Mesothelial cell of epicardium (in vitro differentiated cells): ENCODE results near the genes TP53BP1, PDIA3, SERF2 and PATL2.

GRCh38 chr15:43492611-43493642 is at the start of gene TP53BP1:
Gene TP53BP1 (minus strand): TSS chr15:43493156.
- PRO-cap, result bidirectional peak, plus-strand start at chr15:43493353, minus-strand start at chr15:43493156

DNA sequence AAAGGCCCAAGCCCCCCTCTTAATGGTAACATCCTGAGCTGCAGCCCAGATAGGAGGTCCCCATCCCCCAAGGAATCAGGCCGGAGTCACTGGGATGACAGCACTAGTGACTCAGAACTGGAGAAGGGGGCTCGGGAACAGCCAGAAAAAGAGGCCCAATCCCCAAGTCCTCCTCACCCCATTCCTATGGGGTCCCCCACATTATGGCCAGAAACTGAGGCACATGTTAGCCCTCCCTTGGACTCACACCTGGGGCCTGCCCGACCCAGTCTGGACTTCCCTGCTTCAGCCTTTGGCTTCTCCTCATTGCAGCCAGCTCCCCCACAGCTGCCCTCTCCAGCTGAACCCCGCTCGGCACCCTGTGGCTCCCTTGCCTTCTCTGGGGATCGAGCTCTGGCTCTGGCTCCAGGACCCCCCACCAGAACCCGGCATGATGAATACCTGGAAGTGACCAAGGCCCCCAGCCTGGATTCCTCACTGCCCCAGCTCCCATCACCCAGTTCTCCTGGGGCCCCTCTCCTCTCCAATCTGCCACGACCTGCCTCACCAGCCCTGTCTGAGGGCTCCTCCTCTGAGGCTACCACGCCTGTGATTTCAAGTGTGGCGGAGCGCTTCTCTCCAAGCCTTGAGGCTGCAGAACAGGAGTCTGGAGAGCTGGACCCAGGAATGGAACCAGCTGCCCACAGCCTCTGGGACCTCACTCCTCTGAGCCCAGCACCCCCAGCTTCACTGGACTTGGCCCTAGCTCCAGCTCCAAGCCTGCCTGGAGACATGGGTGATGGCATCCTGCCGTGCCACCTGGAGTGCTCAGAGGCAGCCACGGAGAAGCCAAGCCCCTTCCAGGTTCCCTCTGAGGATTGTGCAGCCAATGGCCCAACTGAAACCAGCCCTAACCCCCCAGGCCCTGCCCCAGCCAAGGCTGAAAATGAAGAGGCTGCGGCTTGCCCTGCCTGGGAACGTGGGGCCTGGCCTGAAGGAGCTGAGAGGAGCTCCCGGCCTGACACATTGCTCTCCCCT is 10.6 kb downstream of the MAP1A start:
- PRO-cap, result no peak

- PRO-cap, result no peak
Measured at GRCh38 chr15:43534088-43534452, 16.7 kb downstream of the MAP1A start.

DNA sequence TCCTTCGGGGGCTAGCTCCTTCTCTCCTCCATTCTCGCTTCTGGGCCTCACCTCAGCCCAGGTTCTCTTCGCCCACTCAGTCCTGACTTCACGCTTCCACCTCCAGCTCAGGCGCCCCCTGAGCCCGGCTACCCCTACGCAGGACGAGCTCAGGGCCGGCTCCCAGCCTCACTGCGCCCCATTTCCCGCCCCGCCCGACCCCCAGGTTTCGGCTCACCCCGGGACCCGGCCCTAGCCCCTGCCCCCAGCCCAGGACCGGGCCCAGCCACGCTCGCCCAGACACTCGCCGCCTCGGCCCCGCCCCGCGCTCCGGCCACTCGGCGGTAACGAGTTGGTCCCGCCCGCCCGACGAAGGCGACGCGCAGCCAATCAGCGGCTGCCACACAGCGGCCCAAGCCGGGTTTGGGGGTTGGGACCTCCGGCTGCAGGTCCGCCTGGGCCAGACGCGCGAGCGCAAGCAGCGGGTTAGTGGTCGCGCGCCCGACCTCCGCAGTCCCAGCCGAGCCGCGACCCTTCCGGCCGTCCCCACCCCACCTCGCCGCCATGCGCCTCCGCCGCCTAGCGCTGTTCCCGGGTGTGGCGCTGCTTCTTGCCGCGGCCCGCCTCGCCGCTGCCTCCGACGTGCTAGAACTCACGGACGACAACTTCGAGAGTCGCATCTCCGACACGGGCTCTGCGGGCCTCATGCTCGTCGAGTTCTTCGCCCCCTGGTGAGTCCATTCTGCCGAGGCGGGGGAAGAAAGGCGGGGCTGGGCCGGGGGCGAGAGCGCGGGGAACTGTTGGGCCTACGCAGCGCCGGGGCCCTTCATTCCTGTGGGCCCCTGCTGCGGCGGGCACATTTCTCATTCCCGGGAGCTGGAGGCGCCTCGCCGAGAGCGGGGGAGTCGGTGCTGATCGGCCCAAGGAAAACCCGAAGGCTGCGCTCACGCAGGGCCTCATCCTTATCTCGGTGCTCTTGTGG is at the start of gene PDIA3:
TSS of gene PDIA3 (plus strand) at position 442 of the 961 bp plus-strand sequence.
- PRO-cap, result bidirectional peak, plus-strand start at position 442 of the sequence, minus-strand start at position 268 of the sequence

DNA sequence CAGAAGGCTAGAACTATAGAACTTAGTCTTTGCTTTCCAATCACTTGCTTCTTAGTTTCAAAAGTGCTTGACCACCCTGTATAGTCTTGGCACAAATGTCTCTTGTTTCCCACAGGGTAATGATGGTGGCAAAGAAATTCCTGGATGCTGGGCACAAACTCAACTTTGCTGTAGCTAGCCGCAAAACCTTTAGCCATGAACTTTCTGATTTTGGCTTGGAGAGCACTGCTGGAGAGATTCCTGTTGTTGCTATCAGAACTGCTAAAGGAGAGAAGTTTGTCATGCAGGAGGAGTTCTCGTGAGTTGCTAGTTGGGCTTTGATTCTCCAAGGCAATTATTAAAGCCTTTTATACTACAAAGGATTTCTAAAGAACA is 10.2 kb downstream of the ELL3 start:
- PRO-cap, result no peak

DNA sequence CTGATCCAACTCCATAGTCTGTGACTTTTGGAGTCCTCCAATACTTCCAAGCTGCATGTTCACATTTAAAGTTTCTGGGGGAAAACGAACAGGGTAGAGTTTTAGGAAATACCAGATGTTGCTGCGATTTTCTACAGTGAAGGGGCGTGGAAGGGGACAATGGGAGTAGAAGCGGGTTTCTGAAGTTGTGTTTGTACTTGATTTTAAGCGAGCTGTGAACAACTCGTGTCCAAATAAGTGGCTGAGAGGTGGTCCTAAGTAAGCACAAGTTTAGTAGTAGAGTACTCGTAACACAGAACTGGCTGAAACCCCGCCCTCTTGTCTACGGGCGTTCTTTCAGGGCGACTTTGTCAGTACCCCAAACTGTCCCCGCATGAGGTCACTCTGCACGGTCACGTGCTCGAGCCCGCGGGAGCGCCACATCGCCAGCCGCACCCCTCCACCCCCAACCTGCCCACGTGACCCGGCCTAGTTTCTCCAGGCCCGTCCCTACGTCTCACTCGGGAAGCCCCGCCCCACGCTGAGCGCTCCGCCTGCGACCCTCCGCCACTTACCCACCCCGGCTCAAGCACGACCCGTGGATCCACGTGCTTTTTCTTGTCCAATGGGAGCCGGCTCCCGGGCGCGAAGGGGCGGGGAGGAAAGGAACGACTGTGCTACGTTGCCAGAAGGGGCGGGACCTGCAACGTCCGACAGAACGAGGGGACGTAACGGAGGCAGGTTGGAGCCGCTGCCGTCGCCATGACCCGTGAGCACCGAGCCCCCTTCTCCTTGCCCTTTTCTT is at the start of gene SERF2:
TSS of gene SERF2 (plus strand) at position 685 of the 784 bp plus-strand sequence.
- PRO-cap, result unidirectional peak, minus-strand start at position 309 of the sequence; bidirectional peak, plus-strand start at position 695 of the sequence, minus-strand start at position 386 of the sequence

DNA sequence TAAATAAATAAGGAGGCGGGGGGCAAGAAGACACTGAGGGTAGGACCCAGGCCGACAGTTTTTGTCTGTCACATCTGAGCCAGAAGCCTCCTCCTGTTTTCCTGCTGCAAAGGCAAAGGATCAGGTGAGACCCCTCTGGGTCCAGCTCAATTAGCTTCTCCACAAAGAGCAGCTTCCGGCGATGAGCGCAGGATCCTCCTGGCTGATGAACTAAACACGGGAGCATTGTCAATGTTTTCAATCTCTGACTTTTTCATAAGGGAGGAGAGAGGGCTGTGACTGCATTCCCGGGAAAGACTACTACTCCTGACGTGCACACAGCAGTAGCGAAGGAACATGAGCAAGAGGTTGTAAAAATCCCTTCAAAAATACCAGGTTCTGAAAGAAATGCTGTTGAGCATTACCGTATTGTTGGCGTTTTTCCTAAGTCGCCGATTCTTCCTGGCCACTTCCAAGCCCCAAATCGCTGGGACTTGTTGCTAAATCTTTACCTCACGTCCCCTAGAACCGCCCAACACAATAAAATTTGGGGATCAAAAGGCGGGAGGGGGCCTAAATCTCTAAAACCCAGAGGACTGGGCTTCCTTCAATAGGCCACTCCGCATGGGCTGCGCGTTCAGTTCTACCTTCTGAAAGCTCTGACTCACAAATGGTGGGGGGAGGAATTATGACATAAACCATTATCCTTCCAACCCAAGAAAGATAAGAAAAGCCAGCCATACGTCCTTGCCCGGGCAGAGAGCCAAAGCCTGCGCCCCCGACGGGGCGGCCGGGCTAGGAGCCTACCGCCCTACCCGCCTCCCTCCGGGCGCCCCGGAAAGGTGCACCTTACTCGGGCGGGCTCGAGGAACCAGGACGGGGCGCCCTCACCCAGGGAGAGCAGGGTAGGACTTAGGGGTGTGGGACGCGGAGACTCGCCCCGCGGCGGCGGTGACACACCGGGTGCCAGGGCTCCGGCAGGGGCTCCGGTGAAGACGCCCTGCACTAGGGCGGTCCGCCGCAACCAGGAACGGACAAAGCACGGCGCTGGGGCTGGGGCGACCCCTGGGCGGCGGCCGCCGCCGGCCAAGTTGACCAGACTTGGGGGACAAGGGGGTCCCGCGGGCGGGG is 893 bp downstream of the FRMD5 start:
- PRO-cap, result no peak

DNA sequence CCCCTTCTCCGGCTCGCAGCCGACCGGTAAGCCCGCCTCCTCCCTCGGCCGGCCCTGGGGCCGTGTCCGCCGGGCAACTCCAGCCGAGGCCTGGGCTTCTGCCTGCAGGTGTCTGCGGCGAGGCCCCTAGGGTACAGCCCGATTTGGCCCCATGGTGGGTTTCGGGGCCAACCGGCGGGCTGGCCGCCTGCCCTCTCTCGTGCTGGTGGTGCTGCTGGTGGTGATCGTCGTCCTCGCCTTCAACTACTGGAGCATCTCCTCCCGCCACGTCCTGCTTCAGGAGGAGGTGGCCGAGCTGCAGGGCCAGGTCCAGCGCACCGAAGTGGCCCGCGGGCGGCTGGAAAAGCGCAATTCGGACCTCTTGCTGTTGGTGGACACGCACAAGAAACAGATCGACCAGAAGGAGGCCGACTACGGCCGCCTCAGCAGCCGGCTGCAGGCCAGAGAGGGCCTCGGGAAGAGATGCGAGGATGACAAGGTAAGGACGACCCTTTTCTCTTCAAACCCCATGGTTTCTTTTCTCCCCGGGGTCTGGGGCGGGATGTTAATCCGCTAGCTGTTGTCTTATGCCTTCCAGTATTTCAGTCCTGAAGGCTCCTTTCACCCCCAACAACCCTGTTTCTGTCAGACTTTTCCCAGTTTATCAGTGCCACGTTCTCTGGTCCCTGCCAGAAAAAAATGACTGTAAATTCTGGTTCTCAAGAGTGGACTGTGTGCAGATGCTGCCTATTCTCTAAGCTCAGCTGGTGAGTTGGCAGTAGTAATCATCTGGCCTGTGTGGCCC is 552 bp downstream of the GOLM2 start:
- PRO-cap, result no peak

DNA sequence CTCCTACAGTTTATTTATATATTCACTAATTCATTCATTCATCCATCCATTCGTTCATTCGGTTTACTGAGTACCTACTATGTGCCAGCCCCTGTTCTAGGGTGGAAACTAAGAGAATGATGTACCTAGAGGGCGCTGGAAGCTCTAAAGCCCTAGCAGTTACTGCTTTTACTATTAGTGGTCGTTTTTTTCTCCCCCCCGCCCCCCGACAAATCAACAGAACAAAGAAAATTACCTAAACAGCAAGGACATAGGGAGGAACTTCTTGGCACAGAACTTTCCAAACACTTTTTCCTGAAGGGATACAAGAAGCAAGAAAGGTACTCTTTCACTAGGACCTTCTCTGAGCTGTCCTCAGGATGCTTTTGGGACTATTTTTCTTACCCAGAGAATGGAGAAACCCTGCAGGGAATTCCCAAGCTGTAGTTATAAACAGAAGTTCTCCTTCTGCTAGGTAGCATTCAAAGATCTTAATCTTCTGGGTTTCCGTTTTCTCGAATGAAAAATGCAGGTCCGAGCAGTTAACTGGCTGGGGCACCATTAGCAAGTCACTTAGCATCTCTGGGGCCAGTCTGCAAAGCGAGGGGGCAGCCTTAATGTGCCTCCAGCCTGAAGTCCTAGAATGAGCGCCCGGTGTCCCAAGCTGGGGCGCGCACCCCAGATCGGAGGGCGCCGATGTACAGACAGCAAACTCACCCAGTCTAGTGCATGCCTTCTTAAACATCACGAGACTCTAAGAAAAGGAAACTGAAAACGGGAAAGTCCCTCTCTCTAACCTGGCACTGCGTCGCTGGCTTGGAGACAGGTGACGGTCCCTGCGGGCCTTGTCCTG is at the start of gene PATL2:
TSS of gene PATL2 (minus strand) at position 688 of the 832 bp plus-strand sequence.
- PRO-cap, result unidirectional peak, minus-strand start at position 428 of the sequence; bidirectional peak, plus-strand start outside the sequence, minus-strand start at position 706 of the sequence

- PRO-cap, result no peak
Measured at GRCh38 chr15:44718262-44718811, 7.0 kb downstream of the B2M start.

DNA sequence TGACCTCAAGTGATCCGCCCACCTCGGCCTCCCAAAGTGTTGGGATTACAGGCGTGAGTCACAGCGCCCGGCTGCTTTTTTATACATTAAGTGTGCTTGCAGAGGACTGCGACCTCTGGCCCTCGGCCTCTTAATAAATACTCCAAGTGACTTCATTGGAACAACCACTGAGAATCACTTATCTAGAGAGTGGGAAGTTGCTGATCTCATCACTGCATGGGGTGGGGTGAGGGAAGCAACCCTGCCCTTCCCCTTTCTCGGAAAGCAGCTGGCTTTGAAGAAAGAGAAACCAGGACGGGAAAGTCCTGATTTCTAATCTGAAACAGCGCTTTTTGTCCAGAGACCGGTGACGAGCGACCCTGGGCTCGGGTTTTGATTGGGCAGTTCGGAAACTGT is 7.8 kb upstream of the TRIM69 start:
- PRO-cap, result bidirectional peak, plus-strand start outside the sequence, minus-strand start at position 148 of the sequence

GRCh38 chr15:45117550-45118404 is 3.7 kb downstream of the DUOXA2 start:
- PRO-cap, result no peak

- PRO-cap, result no peak
Measured at GRCh38 chr15:45152190-45152926, 22.6 kb downstream of the DUOX1 start.

- PRO-cap, result no peak
Measured at GRCh38 chr15:45154977-45156045, 25.5 kb downstream of the DUOX1 start.

GRCh38 chr15:45314435-45314943 is 62.5 kb downstream of the SLC28A2 start:
- PRO-cap, result no peak

GRCh38 chr15:45454322-45455181 is 24.1 kb downstream of the C15orf48 start:
- PRO-cap, result no peak

- PRO-cap, result no peak
Measured at GRCh38 chr15:45583536-45583921, 3.6 kb upstream of the BLOC1S6 start.

DNA sequence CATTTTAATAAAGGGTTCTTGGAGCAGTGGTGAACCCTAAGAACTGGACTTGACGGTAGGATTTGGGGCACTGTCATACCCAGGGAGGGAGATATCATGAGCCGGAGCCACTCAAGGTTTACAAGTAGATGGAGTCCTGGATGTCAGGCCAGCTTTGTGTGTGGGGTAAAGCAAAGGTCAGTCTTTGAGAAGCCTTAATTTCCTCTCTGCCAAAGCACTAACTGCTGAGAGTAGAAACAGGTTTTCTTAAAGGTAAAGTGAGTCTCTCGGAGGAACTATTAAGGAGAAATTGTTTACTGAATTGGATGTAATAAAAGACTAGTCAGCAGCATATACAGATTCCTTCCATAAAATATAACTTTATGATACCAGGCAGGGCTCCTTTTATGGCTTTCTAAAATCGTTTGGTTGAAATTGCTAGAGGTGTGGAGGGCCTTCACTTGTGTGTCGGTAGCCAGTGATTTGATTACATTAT is 23.0 kb downstream of the SQOR start:
- PRO-cap, result no peak

DNA sequence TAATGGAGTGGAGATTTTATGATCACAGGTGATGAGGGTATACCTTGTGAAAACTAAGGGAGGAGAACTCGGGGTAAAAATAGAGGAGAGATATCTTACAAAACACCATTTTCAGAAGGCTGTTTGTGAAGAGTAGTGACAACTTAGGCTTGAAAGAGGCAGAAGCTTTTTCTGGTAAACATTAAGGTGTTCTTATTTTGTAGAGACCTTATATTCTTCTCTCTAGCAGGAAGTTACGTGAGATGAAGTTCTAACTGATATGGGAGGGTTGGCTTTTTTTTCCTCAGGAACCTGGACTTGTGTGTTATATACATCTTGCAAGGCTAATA is 805.3 kb downstream of the SQOR start:
- PRO-cap, result no peak

DNA sequence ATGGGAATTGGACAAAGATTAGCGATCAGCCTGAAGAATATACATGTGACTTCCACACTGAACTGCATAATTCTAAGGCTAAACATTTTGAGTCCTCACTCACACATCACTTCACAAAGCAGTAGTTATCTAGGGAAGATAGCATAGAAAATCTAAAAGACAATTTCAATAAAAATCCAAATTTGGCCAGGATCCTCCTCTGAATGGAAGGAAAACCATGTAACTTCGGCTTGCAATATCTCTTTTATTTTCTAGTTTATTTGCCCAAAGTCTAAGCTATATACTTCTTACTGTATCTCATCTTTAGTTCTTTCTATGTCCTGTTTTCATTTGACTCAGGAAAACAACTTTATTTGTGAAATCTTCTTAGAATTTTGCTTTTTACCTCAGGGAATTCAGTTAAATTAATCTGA is 837.8 kb downstream of the SQOR start:
- PRO-cap, result no peak